Left ventricle myocardium (tissue), 1 donor: ENCODE measurements around a stretch of chr6.

DNA sequence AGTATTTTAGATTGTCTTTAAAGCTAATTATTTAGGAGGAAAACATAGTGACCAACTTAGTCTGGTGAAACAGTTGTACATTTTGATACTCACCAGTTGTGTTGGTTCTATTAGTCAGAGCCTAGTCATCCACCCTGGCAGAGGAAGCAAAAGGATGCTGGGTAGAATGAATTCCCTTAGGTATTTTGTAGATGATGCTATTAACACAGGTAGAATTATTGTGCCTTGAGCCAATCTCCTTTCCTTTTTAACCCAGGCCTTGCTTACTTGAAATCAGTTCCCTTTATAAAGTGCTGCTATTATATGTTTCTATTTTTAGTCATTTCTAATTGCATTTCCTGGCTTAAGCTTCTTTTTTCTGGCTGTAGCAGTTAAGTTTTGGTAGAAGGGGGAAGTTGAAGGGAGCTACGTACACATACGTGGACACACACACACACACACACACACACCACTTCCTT lies 82.5 kb downstream of the RTN4IP1 start:
- PRO-cap, result no peak

DNA sequence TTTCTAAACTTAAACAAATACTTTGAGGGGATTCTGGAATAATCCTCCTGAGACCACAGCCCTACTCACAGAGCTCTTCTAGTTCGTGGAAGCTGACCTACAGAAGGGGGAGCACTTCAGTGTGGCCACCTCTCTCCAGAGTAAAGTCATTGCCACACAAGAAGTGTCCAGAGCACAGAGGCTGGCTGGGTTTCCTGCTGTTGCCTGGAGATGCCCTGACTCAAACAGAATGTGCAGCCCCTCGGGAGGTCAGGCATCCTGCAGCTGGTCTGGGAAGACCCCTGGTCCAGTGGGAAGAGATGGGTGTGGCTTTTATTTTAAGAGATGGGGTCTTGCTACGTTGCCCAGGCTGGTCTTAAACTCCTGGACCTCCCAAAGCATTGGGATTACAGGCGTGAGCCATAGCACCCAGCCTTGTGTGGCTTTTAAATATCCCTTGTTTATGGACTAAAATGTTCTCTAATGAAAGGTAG lies 111.0 kb downstream of the QRSL1 start:
- PRO-cap, result no peak

DNA sequence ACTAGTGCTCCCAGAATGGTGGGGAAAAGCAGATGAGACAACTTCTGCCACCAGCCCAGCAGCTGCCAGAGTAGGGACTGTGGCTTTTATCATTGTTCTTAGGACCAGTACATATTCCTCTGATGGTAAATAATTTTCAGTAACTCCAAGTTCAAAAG lies 112.3 kb downstream of the QRSL1 start:
- PRO-cap, result no peak

- PRO-cap, result no peak
Observed at GRCh38 chr6:106787608-106788291, 158.4 kb downstream of the QRSL1 start.

GRCh38 chr6:106798971-106800017 lies 169.9 kb downstream of the QRSL1 start:
- PRO-cap, result no peak

- PRO-cap, result no peak
Observed at GRCh38 chr6:106858479-106859272, 115.9 kb downstream of the CD24 start.

GRCh38 chr6:106911027-106911802 lies 63.3 kb downstream of the CD24 start:
- PRO-cap, result no peak

GRCh38 chr6:106913206-106913375 lies 61.4 kb downstream of the CD24 start:
- PRO-cap, result no peak

GRCh38 chr6:107039787-107040388 lies 11.9 kb downstream of the MTRES1 start:
- PRO-cap, result no peak

GRCh38 chr6:107221836-107222035 lies 106.4 kb upstream of the BEND3 start:
- PRO-cap, result no peak

GRCh38 chr6:107459636-107460354 lies 431 bp upstream of the PDSS2 start:
- PRO-cap, result bidirectional peak, plus-strand start at chr6:107459739, minus-strand start at chr6:107459556; unidirectional peak, plus-strand start at chr6:107459930; bidirectional peak, plus-strand start at chr6:107459949, minus-strand start at chr6:107459951

DNA sequence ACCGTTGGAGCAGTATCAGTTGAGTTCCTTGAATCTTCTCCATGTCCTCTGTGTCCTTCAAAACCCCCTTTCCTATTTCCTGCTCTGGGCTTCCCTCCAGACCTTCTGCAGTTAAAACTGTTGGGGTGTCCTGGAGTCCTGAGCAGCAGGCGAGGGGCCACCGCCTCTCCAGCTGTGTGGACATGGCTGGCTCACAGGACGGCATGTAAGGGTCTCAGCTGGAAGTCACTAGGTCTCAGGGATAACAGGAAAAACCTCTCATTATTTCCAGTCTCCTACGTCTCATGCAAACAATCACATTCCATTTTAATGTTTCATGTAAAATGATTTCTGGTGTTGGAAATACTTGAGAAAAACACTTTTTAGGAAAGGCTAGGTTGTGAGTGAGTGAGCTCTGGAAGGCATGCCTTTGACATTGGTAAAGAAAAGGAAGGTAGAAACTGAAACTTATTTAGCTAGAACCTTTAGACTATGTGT lies 158.7 kb downstream of the SCML4 start:
- PRO-cap, result no peak

DNA sequence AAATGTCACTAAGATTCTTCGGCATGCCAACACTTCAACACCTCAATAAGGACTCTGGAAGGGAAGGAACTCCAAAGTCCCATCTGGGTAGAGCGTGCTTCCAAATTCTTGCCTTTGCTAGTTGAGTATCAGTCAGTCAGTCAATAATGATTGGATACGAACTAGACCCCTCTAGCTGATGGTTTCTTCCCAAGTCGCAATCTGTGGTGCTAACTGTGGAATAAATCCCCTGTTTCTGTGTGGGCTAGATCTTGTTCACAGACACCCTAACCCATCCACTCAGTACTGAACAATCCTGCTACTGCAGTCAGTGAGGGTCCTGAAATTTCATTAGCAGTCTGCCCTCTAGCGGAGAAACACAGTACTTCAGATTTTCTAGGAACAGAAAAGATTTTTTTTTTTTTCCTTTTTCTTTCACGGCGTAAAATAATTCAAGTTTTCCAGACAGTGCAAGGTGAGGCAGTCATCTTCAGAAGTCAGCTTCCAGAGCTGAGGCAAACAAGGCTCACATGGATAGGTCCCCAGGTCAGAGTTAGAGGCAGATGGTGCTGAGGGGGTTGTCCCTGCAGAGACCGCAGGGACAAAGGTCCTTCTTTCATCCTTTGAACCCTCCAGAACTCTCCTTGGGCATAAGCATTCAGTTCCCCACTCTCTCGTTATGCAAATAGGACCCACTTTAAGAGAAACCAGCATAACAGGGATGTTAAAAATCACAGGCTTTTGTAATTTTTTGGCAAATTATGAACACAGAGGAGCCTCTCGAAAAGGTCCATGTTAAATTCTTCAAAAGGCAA lies 119.7 kb downstream of the SCML4 start:
- PRO-cap, result no peak

DNA sequence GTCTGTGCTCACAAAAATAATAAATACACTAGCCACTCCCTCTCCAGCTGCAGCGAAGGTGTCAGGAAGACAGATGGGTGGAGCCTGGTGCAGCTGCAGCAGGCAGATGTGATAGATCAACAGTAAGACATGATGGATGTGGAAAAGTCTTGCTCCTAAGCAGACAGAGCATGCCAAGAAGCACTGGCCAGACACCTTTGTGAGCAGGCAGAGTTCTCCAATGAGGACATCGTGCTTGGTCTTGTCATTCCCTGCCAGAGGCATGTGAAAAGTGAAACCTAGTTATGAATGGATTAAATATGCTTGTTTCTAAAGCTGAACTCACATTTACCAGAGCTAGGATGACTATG lies 111.4 kb downstream of the SCML4 start:
- PRO-cap, result no peak

DNA sequence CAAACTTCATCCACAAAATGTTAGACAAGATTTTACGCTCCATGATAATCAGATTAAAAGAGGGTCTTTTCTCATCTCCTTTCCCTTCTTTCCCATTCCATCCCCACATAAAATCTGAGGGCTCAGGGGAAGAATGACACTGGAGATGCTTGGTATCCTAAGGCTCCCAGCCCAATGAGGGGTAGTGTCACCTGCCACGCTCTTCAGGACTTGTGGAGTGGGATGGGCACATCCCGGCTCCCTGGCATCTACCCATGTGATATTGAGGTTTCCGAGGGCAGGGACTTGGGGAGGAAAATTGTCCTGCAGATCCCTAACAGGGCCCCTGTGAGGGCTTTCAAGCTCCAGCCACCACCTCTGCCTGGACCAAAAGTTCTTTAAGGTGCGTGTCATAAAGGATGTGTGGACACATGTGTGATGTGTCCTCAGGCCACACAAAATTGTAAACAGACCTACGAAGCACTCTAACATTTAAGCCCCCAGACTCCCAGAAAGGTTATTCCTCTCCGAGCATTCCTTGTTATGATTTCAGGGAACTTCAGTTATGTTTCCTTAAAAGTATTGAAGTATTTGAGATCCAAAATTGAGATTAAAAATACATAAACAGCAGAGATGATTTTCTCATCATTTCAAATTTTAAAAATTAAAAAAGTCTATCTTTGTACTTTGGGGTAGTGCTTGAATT lies 2.5 kb downstream of the SCML4 start:
- PRO-cap, result no peak

GRCh38 chr6:107882873-107883401 lies 58.8 kb upstream of the SCML4 start:
- PRO-cap, result no peak

GRCh38 chr6:107889520-107890419 lies 65.7 kb upstream of the SCML4 start:
- PRO-cap, result no peak

GRCh38 chr6:107893274-107894147 lies 64.5 kb downstream of the SEC63 start:
- PRO-cap, result no peak

DNA sequence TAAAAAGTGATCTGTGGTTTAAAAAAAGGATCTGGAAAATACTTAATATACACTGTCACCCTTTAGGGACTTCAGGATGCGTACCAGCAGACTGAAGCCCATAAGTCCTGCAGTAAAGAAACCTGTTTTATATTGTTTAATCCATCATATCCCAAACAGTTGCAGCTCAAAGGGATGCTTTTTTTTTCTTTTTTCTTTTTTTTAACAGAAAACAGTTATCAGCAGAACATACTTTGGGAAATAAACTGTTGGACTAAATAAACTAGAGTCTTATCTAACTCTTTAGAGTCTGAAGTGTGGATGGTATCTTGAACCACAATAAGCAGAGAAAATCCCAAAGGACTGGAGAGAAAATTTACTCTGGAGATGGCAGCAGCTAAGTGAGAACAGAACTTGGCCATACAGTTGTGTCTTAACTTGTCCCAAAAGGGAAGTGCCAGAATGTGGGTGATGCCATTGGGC lies 36.0 kb downstream of the FOXO3 start:
- PRO-cap, result no peak

GRCh38 chr6:108686426-108687167 lies 125.9 kb downstream of the FOXO3 start:
- PRO-cap, result no peak